Aortic smooth muscle cell (primary cell): ENCODE measurements around the genes TAS2R7, PRR4 and TAS2R31.

DNA sequence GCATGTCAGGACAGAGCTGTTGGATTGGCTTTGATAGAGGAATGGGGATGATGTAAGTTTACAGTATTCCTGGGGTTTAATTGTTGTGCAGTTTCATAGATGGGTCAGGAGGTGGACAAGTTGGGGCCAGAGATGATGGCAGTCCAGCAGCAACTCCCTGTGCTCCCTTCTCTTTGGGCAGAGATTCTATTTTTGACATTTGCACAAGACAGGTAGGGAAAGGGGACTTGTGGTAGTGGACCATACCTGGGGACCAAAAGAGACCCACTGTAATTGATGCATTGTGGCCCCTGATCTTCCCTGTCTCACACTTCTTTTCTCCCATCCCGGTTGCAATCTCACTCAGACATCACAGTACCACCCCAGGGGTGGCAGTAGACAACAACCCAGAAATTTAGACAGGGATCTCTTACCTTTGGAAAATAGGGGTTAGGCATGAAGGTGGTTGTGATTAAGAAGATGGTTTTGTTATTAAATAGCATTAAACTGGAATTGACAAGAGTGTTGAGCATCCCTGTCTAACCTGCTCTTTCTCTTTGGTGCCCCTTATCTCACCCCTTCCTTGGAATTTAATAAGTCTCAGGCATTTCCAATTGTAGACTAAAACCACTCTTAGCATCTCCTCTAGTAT is 9.5 kb downstream of the GABARAPL1 start:
- RRBS, result no CpG with 5 or more reads among the region's 1 CpG

- RRBS, result no CpG with 5 or more reads among the region's 3 CpGs
These were observed 796 bp downstream of the KLRD1 start for GRCh38 chr12:10308397-10308935.

DNA sequence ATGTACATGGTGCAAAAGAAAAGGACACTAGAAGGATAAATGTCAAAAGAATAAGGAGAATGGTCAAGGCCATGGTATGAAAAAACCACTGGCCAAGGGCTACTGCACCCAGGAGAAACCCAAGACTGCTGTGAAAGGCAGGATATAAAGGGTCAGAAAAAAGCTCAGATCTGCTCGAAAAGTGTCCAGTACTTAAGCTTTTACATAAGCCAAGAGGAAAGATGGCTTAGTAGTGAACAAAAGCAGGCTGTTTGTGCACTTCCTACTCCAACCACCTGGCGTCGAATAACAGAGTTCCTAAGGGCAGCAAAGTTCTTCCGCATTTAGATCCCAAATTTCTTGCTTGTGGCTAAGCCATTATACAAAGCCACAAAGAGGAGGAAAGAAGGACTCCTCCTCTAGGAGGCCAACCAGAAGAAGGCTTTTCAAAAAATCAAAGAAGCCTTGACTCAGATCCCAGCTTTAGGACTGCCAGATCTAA is 23.9 kb downstream of the KLRK1 start:
- RRBS, result no CpG with 5 or more reads among the region's 4 CpGs

DNA sequence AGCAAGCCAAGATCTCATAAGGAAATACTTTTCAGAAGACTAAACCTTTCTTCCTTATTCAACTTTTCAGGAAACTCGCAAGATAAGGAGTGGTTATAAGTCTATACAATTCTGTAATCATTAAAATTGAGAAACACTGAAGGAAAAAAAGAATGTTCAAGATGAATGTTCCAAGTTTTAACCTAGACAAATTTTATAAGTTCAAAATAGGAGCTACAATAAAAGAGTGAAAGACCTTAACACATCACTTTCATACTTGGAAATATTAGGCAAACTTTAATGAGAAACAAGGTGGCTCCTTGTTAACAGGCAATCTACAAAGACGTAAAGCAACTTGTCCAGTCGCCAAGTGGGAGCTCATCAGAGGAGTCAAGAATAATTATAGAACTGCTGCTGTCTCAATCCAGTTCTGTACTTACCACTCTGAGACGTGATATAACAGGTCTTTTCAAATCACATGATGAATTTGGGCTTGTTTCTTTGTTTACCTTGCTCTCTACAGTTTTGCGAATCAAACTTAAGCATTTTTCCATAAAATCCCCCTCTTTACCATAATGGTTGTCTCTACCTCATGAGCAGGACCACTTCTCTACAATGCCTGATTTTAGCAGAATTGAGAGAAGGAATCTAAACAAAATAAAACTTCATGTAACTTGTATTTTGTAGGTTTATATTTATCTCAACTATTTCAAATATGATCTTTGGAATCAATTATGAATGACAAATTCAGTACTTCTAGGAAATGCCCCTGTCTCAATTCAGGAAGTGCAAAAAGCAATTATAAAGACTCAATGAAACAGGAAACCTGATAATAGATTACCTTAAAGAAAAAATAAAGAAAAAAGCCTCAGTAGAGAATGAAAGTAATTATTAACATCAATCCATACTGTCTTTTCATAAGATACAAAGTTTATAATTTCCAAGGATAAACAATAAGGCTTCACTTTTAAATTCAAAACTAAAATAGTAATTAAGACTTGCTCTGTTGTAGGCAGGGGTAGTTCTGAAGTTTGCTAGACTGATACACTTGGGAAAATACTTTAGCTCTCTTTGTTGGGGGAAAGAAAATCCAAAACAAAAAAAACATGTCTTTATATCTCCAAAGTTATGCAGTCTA is 3.5 kb downstream of the YBX3 start:
- RRBS, result no CpG with 5 or more reads among the region's 5 CpGs

DNA sequence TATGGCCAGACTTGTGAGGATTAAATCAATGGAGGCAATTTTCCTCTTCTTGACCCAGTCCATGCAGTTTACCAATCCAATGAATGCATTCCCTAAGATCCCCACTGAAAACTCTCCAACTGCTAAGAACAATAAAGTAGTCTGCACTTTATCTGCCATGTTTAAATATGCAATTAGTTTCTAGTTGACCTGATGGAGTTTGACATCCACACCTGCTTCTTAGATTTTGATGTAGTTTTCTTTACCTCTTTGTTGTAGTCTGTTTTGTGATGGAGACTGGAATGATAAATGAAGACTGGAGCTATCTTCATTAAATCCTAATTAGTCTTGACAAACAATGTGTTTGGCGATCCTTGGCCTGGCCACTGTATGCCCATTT is at the start of gene TAS2R7:
TSS of gene TAS2R7 (minus strand) at position 216 of the 379 bp plus-strand sequence.
- RRBS, result no CpG with 5 or more reads among the region's 1 CpG

GRCh38 chr12:10849141-10849730 is at the start of gene PRR4:
Gene PRR4 (minus strand): TSS chr12:10849475.
- RRBS, result no CpG with 5 or more reads among the region's 3 CpGs

DNA sequence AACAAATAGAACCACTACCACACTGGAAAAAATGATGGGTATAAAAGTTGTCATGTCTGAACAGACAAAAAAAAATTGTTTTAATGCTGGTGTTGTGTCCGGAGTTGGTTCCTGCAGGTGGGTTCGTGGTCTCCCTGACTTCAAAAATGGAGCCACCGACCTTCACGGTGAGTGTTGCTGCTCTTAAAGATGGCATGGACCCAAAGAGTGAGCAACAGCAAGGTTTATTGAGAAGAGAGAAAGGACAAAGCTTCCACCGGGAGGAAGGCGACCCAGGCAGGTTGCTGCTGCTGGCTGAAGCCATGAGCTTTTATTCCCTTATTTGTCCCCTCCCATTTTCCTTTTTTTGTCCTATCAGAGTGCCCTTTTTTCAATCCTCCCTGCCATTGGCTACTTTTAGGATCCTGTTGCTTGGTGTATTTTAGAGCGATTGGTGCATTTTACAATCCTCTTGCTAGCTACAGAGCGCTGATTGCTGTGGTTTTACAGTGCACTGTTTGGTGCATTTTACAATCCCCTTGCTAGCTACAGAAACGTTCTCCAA is at the start of gene TAS2R31:
TSS of gene TAS2R31 (minus strand) at position 126 of the 544 bp plus-strand sequence.
- RRBS, result no CpG with 5 or more reads among the region's 9 CpGs

DNA sequence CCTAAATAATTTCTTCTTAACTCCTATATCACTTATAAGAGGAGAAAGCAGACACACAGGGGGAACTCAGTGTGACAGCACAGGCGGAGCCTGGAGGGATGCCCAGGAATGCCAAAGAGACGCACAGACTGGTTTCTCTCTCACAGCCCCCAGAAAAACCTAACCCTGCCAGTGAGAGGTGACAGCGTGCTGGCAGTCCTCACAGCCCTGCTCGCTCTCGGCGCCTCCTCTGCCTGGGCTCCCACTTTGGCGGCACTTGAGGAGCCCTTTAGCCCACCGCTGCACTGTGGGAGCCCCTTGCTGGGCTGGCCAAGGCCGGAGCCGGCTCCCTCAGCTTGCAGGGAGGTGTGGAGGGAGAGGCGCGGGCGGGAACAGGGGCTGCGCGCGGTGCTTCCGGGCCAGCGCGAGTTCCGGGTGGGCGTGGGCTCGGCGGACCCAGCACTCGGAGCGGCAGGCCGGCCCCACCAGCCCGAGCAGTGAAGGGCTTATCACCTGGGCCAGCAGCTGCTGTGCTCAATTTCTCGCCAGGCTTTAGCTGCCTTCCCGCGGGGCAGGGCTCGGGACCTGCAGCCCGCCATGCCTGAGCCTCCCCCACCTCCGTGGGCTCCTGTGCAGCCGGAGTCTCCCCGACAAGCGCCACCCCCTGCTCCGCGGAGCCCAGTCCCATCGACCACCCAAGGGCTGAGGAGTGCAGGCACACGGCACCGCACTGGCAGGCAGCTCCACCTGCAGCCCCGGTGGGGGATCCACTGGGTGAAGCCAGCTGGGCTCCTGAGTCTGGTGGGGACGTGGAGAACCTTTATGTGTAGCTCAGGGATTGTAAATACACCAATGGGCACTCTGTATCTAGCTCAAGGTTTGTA is 102.3 kb upstream of the ETV6 start:
- RRBS, result no CpG with 5 or more reads among the region's 43 CpGs

DNA sequence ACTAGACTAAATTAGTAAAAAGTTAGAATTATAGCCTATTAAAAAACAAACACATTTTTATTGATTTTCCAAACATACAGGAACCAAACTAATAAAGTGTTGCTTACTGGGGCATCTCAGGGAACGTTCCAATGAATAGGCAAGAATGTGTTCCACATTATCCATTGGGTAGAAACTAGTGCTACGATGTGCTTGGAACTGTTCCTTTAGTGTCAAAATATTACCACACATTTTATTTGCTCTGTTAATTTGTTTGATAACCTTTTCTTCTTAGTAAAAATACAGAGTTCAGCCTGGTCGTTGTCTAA is 5.9 kb downstream of the ETV6 start:
- RRBS, result no CpG with 5 or more reads among the region's 3 CpGs

- RRBS, result no CpG with 5 or more reads among the region's 12 CpGs
These were observed 65.2 kb downstream of the ETV6 start for GRCh38 chr12:11714474-11715302.

DNA sequence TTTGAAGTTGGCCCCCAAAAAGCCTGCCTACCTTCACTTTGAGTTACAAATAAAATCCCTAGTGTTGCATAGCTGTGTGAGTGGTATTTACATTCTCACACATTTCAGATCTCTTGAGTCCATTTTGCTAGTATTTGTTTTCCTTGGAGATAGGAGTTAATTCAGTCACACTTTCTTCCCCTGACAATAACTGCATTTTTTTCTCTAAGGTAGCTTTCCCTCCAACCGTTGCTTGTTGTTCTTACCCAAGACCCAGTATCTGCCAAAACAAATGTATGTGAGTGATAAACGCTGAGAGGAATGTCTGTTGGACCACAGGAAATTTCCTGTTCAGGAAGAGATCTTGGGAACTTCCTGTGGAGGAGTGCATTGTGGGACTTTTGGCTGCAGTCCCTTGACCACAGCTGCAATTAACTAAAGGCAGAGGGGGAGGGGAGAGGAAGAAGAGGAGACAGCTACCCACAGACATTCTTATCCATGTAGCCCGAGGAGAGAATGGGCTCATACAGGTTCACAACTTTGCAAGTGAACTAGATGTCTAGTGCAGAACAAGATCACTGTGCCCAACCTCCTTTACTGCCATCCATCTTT is 149.3 kb downstream of the ETV6 start:
- RRBS, result no CpG with 5 or more reads among the region's 3 CpGs

DNA sequence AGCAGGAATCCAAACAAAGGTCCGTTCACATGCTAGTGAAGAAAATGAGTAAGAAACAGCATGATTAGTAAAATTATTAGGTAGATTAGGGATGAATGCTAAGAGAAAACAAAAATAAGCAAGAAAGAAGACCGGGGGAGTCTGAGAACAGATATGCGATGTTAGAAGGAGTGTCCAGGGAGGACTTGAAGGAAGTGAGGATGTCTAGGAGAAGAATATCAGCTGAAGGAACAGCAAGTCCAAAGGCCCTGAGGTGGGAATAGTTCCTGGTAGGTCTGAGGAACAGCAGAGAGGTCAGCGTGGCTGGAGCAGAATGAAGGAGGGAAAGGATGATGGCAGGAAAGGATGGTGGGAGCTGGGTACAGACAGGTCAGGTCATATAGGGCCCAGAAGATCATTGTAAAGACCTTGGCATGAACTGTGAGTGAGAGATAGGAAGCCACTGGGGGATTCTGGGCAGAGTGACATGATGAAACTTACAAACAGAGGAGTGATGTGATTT is 170.9 kb downstream of the ETV6 start:
- RRBS, result no CpG with 5 or more reads among the region's 4 CpGs

DNA sequence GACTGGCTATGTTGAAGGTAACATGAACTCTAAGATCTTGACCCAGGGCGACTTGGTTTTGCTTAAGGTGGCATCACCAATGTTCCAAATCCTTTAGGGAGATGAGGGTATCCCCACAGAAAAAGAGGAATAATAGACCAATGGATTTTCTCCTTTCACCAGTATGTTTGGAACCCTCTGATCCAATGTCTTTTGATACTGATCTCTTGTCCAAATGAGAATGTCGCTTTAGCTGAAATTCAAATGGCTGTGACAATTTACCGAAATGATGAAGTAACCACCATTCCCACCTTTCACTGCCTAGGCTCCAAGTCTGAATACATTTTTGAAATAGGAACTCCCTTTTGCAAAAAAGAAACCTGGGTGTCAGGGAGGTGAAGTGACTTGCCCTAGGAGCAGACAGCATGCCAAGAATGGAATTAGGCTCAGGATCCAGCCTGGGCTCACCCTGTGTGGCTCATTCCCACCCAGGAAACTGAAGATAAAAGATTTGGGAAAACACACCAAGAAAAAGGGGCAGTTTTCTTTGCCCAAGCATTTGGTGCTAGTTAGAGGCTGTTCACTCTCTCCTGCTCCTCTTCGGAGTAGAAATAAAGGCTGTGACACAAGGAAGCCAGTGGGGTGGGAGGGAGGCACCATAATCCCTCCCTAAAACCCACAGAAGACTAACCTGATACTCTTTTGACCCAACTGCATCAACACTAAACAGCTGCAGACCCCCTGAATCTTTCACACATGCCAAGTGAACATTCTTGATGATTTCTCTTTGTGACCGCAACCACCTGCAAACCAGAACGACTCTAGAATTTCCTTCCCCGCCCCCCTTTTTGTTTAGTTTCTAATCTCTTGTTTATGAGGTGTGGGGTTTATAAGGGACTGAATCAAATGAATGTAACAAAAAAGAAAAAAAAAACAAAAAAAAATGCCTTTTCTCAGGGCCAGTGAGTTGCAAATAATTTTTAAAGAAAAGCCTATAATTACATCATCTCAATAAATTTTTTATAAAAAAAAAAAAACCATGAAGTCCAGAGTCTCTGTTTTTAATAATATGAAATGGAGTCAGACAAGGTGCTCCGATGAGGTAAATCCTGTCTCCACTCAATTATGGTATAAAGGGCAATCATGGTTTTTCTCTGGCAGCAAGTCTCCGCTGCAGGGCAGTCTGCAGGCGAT is 176.0 kb upstream of the BCL2L14 start:
- RRBS, result no CpG with 5 or more reads among the region's 10 CpGs

DNA sequence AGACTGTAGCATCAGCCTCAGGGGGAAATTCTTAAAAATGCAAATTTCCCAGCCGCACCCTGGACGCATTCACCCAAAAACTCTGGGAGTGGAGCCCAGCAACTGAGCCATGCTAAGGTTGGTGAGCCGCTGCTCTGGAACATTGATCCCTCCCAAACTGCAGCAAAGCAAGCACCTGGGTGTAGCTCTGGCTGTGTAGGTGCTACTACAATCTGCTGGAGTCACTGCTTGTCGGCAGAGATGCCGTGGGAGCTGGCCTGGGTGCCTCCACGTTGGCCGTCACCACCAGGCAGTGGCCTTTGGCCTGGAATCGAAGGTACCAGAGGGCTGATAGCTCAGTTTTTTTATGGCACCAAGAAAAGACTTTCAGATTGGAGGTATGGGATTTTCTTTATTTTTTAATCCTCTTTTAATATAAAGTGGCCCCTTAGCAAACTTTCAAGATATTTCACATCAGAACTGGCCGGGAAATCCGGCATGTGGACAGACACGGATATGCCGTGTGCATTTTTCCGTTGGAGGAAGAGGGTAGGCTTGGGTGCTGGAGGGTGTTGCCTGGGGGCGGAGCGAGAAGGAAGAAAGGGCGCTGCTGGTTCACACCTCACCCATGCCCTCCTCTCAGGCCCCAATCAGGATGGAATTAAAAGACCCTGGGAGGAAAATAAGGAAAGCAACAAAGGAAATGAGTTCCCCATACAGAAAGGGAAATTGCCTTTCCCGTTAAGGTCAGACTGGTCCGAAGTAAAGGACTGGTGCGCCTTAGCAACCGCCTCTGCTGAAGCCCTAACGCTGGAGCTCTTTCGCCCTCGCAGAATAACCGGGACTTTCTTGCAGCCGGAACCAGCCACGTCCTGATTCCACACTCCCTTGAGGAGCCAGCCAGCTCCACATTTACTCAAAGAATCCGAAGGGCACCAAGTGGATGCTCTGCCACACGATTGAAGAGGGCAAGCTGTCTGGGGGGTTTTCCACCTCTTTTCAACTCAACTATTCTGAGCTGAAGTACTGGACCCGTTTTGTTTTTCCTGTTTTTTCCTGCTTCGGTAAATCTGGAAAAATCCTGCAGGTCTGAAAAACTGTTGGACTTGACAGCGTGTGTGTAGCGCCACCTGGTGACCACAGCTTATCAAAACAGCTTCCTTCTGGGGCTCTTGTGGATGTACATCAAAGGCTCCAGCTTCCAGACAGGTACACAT is 37.9 kb upstream of the BCL2L14 start:
- RRBS, result no CpG with 5 or more reads among the region's 32 CpGs

DNA sequence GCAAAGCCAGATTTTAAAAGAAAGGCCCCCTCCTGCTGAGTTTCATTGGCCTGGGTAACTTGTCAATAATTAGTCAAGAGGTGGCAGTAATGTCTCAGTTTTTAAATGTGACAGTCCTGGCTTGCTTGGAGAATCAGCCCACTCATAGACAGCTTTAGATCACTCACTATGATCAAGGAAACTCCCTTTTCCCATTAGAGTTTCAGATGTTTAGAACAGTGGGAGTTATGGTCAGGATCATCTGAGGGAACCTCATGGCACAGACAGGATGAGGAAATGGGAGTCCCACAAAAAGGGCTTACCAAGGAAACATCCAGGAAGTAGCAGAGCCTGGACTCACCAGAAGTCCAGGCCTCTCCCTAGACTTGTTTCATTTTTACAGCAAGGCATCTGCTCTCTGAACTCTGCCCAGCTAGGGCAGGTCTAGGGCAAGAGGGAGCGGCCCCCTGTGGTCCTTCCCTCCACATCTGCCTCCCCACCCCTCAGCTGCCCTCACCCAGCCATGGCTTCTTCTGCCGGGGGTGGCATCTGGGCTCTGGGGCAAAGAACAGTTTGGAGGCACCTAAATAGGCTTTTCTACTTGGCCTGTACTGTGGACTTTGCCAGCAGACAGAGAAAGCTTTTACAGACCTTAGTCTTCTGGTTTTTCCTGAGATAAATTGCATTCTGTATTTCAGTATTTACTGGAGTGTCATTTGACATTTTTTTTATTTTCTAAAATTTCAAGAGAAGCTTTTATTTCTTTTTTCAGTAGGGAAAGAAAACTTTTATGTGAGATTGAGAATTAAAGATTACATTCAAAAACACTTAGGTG is 11.3 kb downstream of the BCL2L14 start:
- RRBS, result no CpG with 5 or more reads among the region's 2 CpGs

DNA sequence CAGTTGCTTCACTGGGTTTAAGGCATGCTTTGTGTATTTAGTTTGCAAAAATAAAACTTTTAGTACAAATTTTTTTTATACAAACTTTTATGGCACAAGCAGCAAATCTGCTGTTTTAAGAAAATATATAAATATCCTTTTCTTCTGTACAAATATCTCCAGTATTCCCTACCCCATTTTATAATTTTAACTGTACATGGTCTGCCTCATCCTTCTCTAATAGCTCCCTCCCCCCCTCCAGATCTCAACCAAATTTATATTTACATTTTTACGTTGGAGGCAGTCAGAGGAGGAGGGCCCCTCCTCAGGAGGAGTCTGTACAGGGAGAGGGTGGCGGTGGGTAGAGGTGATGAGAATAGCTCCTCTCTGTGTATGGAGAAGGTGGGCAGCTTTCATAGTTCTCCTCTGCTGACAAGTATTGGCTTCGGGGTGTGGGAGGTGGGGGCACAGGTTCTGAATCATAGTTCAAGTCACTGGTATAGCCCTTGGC is 50.1 kb downstream of the BCL2L14 start:
- RRBS, result no CpG with 5 or more reads among the region's 3 CpGs

- RRBS, result no CpG with 5 or more reads among the region's 8 CpGs
These were observed 52.0 kb downstream of the LRP6 start for GRCh38 chr12:12214628-12215553.

DNA sequence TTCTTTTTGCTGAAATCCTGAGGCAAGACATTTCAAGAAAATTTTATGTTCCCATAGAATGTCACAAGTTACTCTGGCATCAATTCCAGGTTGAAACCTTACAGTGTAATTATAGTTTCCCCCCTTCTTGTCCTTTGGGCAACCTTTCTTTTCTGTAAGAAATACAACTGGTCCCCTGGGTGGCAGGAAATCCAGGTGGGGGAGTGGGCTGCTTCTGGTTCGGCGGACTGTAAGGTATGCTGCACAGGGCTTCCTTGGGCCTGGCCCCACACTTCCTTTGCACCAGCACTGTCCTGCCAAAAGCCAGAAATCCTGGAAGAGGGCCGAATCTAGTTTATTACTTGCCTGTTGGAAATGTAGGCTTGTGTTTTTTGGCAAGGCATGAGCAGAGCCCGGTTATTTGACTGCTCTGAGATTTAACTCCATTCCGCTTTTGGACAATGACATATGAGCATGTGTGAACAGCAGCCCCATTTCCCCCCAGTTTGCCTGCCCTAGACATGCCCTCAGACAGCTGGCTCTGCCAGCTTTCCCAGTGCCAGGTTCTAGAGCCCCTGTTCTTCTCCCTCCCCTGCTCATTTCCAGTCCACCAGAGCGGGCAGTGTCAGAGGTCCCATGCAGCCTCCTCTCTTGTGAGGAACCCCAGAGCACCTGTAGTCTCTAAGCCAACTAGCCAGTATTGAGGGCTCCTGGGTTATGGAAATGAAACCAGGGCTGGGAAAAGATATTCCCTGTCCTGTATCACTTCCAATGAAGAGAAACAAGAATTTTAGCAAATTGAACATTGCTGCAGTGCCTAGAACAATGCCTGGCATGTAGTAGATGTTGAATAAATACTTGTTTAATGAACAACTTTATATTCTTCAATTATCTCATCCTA is 86.7 kb downstream of the BORCS5 start:
- RRBS, result no CpG with 5 or more reads among the region's 6 CpGs

GRCh38 chr12:12481436-12482127 is 81.1 kb downstream of the DUSP16 start:
- RRBS, result no CpG with 5 or more reads among the region's 4 CpGs

- RRBS, result no CpG with 5 or more reads among the region's 2 CpGs
These were observed 75.0 kb downstream of the DUSP16 start for GRCh38 chr12:12487755-12488031.